Aorta (tissue), 1 donor: ENCODE data around the genes OAS3, IQCD and PLBD2.

- PRO-cap, result no peak
Observed at GRCh38 chr12:112907379-112907829, 642 bp downstream of the OAS1 start.

GRCh38 chr12:112918458-112919163 is 11.8 kb downstream of the OAS1 start:
- PRO-cap, result no peak

DNA sequence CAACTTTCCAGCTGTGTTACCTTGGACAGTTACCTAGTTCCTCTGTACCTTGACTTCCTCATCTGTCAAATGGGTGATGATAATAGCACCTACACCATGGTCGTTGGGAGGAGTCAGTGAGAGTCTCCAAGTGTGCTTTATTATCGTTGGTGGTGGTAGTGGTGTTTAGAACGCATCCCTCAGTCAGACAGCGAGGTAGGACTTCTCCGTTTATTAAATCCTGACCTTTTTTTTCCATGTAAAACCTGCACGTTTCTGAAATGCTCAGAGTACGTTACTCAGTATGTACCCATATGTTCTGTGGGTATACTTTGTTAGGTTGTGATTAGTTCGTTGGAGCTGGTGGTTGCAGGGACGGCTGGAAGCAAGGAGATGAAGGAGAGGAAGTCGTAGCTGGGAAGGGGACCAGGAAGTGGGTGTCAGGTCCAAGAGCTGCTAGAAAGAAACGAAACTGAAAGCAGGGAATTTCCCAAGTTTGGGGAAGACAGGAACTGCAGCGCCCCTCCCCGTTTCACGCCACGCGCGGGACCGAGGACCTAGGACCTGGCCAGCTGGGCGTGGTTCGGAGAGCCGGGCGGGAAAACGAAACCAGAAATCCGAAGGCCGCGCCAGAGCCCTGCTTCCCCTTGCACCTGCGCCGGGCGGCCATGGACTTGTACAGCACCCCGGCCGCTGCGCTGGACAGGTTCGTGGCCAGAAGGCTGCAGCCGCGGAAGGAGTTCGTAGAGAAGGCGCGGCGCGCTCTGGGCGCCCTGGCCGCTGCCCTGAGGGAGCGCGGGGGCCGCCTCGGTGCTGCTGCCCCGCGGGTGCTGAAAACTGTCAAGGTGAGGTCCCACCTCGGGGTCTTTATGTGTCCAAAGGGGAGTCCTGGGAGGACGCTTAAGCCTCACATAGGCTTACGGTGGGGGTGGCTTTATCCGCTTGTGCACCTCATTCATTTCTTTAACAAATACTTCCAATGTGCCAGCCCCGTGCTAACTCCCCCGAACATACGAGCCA is at the start of gene OAS3:
Gene OAS3, plus strand, starts transcription at position 591 of the 999 bp plus-strand sequence.
- PRO-cap, result no peak

GRCh38 chr12:113158106-113158632 is 8.6 kb downstream of the CFAP73 start:
- PRO-cap, result no peak

DNA sequence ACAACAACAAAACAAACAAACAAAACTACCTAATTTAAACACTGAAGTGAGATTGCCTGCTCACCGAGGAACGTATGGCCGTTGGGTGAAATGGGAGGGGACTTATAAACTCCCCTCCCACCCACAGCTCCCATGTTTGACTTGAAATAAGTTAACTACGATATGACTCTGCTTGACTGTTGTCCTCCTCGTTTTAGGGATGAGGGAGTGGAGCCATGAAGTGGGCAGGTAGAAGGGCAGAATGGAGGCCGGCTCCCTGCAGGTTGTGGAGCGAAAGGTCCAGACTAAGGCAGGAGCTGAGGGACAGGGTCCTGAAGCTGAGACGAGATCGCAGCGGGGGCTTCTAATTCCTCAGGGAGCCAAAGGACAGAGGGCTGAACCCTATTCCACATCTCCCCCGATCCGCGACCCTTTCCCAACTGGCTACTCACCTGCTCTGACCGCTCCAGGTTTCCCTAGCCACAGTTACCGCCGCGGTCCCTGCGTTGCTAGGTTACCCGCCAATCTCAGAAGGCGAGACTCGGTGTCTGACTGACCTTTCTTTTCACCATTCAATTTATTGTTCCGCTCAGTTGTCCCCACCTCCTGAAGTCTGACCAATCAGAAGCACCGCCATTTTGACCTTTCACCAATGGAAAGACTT is at the start of gene IQCD:
Gene IQCD, minus strand, starts transcription at position 529 of the 643 bp plus-strand sequence.
- PRO-cap, result no peak

GRCh38 chr12:113221765-113222470 is 654 bp downstream of the TPCN1 start:
- PRO-cap, result no peak

GRCh38 chr12:113252376-113252926 is 31.2 kb downstream of the TPCN1 start:
- PRO-cap, result no peak

GRCh38 chr12:113271707-113272908 is 50.8 kb downstream of the TPCN1 start:
- PRO-cap, result unidirectional peak, minus-strand start at chr12:113271993

DNA sequence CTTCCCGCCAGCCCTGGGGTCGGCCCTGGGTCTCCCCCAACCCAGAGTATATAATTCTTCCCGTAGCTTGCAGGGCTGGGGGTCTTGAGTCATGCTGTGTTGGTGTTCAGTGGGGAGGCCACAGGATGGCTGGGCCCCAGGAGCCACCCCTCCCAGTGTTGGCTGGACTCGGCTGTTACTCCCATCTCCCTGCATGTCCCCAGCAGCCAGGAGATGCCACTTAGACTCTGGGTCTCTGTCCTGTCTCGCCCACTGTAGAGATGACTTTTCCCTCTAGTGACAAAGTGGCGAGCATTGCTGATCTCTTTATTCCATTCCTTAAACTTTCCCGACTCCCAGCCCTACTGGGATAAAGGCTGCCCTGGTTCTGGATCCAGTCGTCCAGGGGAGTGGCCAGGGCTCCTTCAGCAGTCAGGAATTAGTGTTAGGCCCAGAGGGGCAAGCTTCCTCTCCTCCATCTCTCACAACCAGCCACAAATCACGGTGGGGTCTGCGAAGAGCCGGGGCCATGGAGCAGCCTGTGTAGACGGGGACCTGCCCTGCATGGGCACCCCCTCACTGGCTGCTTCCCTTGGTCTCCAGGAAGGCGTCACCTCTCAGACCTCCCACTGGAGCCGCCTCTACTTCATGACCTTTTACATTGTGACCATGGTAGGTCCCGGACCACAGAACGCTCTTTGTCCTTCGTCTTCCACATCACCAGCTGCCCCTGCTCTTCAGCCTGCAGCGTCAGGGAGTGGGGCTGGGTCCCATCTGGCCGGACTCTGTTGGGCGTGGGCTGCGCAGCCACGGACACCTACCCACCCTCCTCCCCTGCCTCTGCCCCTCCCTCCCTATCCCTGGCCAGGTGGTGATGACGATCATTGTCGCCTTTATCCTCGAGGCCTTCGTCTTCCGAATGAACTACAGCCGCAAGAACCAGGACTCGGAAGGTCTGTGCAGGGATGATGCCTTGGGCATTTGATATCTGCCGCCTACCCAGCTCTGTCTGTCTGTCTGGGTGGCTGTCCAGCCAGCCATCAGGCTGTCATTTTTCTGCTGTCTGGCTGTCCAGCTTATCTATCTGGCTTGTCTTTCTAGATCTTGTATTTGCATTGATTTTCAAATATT is 43.5 kb downstream of the SLC8B1 start:
- PRO-cap, result no peak

GRCh38 chr12:113293138-113293867 is 41.6 kb downstream of the SLC8B1 start:
- PRO-cap, result no peak

- PRO-cap, result unidirectional peak, plus-strand start at chr12:113358590
Observed at GRCh38 chr12:113357992-113359335, at the start of gene PLBD2. PLBD2 (plus strand) TSS chr12:113358587.

- PRO-cap, result no peak
Observed at GRCh38 chr12:113392986-113393584, 10.6 kb downstream of the SDS start.

GRCh38 chr12:113413424-113413973 is 8.7 kb upstream of the SDSL start:
- PRO-cap, result no peak

- PRO-cap, result no peak
Observed at GRCh38 chr12:113415967-113416443, 6.2 kb upstream of the SDSL start.

GRCh38 chr12:113467821-113468435 is 3.7 kb downstream of the LHX5 start:
- PRO-cap, result no peak

- PRO-cap, result no peak
Observed at GRCh38 chr12:113507162-113507611, 35.5 kb upstream of the LHX5 start.

- PRO-cap, result no peak
Observed at GRCh38 chr12:114369136-114369483, 36.8 kb downstream of the TBX5 start.

DNA sequence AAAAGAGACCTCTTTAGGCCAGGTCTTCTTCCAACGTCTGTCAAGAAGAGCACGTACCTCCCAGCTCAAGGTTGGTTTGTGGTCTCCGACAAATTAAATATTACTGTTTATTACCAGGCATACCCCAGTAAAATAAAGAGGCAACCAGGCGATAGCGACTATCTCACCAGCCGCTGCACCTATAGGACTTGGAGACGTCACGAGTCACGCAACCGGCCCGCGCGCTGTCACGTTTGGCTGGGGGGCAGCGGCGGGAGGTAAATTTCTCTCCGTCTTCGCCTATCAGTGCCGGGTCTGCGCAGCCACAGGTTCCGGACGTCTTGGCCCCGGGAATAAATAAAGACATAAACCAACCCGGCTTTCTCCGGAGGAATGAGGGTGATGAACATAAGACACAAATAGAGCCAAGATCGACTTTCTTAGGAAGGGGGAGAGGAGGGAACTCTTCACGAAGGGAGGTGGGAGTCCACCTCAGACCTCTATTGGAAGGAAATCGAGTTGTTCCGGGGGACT is 2.0 kb upstream of the TBX5 start:
- PRO-cap, result no peak

DNA sequence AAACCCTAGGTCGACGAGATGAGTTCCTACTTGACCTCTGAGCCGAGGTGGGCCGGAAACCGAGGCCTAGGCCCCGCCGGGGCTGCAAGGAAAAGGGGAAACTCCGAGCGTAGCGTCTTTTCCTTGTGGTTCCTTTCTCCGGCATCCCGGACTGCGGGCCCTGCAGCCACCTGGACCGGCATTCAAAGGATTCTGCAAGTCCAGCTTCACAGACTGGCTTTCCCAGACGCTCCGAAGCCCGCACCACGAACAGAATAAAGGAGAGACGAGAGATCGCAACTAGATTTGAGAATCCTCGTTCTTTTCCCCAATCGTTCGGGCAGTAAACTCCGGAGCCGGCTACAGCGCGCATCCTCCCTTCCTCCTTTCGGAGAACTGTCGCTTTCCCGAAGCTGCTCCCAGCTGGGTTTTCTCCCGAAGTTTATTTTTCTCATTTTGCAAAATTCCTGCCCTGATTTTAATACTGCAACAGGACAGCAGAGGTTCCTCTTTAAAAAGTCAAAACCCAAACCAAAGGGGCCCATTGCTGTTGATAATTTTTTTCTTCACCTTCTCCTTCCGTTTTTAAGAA is 3.6 kb upstream of the TBX5 start:
- PRO-cap, result no peak

DNA sequence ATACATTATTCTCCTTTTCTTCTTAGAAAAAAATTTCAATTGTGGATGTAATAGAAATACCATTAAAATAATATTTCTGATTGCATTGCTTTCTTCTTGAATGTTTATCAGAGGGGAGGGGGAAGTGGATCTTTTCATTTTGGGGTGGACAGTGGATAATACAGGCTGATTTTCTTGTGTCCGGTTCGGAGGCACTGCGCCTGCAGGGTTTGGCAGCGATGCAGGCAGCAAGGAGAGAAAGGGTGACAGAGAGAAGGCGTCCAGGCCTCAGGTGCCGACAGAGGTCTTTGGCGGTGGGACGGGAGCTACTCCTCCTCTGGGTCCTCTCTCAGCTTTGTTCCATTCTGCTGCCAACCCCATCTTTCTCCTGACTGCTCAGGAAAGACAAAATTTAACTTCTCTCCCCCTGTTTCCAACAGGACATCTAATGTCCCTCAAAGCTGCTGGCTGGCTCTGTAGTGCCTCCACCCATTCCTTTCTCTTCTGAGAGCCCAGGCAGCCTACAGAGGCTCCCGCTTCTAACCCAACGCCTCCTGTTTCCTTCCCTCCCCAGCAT is 6.9 kb upstream of the TBX5 start:
- PRO-cap, result no peak